Lower leg skin (tissue), 2 donors: Measurements from ENCODE around the gene PCGF3.

DNA sequence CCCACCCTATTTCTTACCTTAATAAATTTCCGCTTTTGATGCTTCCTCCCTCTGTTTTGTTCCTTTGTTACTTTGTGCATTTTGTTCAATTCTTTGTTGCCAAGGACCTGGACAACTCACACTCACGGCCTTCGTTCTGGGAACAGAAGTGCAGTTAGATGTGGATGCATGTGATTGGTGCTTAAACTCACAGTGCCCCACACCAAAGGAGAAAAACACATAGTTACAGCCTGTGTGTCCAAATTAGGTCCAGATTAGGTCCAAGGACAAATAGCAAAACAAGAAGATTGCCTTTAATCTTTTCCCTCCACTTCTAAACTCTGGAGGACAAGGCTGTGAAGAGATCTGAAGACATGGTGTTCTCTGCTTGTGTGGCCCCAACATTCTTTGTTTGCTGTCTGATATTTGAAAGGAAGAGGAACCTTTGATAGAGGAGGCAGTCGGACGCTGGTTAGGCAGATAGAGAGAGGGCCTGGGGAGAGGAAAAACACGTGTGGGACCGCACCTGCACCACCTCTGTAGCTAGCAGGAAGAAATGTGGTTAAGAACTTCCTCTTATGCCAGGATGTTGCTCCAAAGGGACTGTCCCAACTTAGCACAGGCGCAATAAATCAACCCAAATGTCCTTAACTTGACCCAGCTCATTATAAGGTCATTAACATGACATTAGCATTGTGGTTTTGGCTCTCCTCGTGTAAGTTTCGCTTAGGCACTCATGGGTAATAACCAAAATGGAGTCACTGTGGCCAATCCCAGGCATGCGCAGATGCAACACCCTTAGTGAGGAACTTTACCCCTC lies 1.6 kb upstream of the ZNF595 start:
- PRO-cap, result no peak
- RAMPAGE, long total RNA, 2 experiments, result no peak in any of the 2 experiments

DNA sequence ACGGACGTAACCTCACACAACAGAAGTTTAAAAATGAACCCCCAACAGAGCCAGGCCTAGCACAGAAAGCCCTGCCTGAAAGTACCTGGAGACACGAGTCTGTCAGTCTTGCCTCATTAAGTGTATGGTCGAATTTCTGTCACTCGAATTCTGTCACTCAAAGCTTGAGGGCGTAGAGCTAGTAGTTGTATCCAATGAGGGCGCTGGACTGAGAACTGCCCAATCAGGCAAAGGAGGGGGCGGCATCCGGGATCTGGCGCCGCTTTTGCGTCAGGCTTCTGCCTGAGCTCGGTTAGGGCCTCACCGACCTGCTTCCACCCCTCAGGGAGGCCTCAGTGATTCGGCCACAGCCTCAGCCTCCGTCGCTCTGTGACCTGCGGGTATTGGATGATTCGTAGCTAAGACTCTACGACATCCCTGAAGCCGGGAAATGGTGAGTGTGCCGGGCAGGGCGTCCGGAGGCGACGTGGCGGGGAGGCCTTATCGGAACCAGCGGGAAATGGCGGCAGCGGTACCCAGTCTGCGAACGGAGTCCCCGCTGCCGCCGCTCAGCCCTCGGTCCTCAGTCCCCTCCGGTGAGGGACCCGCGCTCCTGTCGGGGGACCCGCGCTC lies 88.2 kb downstream of the ZNF718 start:
- PRO-cap, result no peak
- RAMPAGE, long total RNA, 2 experiments, result no peak in any of the 2 experiments

DNA sequence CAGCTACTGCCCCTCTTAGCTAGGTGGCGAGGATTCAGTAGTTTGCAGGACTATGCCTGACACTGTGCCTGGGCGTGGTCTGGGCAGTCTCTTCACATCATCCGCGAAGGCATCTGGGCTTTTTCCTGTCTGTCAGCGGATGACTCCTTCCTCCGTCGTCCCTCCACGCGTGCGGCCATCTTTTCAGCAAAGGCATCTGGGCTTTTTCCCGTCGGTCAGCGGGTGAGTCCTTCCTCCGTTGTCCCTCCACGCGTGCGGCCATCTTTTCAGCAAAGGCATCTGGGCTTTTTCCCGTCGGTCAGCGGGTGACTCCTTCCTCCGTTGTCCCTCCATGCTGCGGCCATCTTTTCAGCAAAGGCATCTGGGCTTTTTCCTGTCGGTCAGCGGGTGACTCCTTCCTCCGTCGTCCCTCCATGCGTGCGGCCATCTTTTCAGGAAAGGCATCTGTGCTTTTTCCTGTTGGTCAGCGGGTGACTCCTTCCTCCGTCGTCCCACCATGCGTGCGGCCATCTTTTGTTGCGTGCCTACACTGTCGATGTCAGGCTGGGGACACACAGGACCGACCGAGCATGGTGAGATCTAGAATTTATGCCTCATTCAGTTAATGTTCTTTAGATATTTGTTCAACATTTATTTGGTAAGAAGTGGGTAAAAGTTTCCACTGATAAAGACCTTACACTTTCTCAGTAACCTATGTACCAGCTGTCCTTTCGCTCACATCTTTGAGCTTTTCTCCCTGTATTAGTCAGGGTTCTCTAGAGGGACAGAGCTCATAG lies 12.4 kb upstream of the TMEM271 start:
- PRO-cap, result no peak
- RAMPAGE, long total RNA, 2 experiments, result no peak in any of the 2 experiments

- PRO-cap, result bidirectional peak, plus-strand start at chr4:705784, minus-strand start at chr4:705555
- RAMPAGE, long total RNA, 2 experiments, result start-site peak on the plus strand in 2 of 2 experiments, at chr4:705768-705828 at its widest, 214 to 239 reads per replicate
Measured at GRCh38 chr4:705270-706514, at the start of gene PCGF3. Gene PCGF3 (plus strand): TSS chr4:705832.

DNA sequence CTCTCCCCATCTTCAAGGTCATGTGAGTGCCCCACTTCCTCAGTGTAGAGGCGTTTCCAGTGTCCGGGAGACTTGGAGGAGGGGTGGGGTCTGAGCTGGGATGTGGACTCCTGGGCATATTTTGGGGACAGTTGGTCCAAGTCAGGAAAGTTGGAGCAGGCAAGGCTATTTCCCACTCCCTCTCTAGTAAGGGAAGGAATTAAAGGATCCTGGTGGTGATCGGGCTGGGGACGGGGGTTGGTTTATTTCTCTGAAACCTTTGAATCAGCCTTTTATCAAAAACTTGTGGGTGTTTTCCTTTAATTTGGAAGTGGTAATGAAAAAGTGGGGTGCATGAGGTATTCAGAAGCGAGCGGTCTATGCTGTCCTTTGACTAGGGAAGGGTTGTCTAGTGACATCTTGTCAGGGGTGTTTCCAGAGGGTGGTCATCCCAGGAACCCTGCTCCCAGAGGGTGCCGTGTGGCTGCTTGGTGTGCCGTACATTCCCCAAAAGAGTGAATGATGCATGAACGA lies 3.1 kb downstream of the PCGF3 start:
- PRO-cap, result no peak
- RAMPAGE, long total RNA, 2 experiments, result no peak in any of the 2 experiments

DNA sequence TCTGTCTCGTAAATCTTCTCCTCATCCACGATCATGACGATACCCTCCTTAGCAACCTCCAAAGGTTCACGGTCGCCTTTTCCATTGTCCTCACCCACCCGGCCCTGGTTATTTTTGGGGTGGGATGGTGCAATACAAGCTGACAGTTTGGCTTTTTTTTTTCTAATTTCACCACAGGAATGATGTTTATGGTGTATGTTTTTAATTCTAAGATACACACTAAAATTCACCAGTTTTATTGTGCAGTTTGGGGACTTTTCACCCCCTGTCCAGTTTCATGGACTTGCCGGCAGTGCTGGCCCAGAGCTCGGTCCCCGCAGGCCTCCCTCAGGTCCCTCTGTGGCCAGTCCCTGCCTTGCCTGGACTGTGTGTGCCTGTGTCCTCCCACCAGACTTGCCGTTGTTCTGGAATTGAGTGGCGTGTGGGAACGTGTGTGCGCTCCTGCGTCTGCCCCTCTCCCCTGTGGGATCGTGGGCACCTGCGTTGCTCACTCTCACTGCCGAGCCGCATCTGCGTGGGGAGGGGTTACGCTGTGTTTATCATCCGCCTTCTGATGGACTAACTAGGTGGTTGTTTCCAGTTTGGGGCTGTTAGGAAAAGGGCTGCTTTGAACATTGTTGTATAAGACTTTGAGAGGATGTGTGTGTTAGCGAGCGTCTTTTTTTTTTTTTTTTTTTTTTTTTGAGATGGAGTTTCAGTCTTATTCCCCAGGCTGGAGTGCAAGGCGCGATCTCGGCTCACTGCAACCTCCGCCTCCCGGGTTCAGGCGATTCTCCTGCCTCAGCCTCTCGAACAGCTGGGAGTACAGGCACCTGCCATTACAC lies 21.2 kb downstream of the PCGF3 start:
- PRO-cap, result no peak
- RAMPAGE, long total RNA, 2 experiments, result no peak in any of the 2 experiments

- PRO-cap, result no peak
- RAMPAGE, long total RNA, 2 experiments, result no peak in any of the 2 experiments
Measured at GRCh38 chr4:749841-750701, 44.4 kb downstream of the PCGF3 start.

- PRO-cap, result no peak
- RAMPAGE, long total RNA, 2 experiments, result no peak in any of the 2 experiments
Measured at GRCh38 chr4:764311-765260, 59.0 kb downstream of the PCGF3 start.

DNA sequence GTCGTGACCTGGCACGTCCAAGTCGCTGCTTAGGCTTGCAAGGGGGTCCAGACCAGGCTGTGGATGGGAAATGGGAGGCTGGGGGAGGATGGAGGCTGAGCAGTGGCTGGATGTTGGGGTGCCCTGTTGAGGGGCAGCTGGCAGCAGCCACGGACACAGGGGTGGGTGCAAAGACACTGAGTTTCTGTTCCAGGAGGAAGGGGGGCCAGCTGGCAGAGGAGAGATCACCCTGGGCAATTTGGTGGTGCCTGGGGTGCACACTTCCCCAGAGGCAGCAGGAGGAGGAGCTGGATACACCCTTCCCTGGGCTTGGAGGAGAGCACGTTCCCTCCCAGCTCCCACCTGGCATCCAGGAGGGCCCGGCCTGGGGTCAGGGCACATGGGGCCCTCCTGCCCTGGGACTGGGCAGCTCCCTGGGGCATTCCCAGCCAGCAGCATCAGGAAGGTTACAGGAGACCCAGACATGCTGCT lies 42.8 kb downstream of the CPLX1 start:
- PRO-cap, result no peak
- RAMPAGE, long total RNA, 2 experiments, result no peak in any of the 2 experiments

DNA sequence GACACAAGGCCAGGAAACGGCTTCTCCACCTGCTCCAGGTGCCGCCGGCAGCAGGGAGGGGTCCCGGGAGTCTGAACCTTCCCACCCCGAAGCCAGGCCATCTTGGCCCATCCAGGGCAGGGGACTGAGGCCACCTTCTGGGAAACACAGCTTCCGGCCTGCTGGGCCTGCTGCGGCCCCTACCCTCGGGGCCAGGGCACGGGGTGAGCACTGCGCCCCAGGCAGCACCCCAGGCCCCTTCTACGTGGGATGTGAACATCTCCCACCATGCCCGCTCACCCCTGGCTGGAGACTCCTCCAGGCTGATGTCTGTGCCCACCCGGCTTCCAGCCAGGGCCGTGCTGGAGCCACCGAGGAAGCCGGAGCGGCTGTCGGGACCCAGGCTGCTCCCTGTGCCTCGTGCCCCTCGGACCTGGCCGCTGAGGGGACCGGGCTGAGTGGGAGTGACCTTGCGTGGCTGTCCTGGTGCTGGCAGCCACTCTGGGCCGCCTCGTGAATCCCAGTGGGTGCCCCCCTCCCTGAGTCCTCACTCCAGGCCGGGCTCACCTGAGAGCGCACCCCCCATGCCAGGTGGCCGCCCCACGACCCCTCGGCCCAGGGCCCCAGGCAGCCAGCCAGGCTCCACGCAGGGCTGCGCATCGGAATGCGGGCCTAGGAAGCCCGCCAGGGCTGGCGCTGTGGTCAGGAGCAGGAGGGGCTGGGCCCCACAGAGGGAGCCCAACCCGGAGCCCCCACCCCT lies 34.2 kb downstream of the CPLX1 start:
- PRO-cap, result no peak
- RAMPAGE, long total RNA, 2 experiments, result no peak in any of the 2 experiments

GRCh38 chr4:907947-908386 lies 24.1 kb downstream of the GAK start:
- PRO-cap, result no peak
- RAMPAGE, long total RNA, 2 experiments, result no peak in any of the 2 experiments

DNA sequence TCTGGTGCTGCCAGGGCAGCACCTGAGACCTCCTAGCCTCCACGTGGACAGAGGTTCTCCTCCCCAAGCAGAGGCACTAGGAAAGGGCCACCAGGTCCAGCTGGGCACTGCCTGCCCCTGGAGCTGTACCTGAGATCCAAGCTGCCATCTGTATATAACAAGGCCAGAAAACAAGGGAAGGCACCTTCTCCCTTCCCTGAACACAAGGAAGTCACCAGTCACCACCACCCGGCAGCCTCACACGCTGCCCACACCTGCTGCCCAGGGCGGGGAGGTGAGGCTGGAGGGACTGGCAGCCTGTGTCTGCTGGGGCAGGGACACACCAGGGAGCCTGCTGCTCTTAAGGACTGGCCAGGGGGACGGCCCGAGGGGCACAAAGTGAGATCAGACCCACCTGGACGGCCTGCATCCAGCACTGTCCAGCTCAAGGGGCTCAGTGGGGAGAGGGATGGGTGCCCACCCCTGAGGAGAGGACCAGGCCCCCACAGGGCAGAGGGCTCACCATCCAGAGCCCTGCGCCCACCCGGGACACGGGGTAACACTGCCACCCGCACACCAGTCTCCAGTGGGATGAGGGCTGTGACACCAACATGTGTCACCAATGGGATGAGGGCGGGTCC lies 13.4 kb downstream of the DGKQ start:
- PRO-cap, result no peak
- RAMPAGE, long total RNA, 2 experiments, result no peak in any of the 2 experiments

DNA sequence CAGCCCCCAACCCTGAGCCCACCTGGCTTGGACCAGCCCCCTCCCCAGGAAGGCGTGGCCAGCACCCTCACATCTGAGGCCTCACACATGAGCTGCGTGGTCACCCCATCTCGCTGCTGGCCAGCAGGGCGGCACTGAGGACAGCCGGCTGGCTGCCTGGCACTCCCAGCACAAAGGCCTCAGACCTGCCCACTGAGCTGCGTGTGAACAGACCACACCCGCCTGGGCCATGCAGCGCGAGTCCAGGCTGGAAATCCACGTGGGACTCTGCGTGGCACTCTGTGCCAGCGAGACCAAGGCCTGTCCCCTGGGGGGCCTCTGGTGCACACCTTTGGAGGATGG lies 10.0 kb downstream of the DGKQ start:
- PRO-cap, result no peak
- RAMPAGE, long total RNA, 2 experiments, result no peak in any of the 2 experiments

DNA sequence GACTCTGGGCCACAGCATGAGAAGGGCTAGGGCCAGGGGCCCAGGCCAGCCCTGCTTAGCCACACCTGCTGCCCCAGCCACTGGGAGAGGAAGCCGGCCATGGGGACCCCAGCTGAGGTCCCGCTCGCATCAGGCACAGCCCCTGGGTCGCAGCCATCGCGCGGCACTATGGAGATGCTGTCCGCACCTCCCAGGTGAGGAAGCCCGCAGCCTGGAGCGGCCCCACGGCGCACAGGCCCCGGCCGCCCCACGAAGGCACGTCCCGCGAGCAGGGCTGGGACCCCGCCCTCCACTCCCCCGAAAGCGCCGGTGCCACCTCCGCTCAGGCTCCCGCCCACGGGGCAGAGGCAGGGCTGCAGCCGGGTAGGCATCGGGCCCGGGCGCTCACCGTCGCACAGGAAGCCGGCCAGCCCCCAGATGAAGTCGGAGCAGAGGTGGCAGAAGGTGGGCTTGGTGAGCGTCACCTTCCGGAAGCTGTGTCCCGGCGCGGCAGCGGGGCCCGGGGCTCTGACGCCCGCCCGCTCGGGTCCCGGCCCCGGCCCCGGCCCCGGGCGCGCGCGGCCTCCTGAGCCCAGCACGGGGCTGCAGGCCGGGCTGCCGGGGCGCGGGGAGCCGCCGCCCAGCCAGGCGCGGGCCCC lies 426 bp downstream of the DGKQ start:
- PRO-cap, result no peak
- RAMPAGE, long total RNA, 2 experiments, result no peak in any of the 2 experiments

DNA sequence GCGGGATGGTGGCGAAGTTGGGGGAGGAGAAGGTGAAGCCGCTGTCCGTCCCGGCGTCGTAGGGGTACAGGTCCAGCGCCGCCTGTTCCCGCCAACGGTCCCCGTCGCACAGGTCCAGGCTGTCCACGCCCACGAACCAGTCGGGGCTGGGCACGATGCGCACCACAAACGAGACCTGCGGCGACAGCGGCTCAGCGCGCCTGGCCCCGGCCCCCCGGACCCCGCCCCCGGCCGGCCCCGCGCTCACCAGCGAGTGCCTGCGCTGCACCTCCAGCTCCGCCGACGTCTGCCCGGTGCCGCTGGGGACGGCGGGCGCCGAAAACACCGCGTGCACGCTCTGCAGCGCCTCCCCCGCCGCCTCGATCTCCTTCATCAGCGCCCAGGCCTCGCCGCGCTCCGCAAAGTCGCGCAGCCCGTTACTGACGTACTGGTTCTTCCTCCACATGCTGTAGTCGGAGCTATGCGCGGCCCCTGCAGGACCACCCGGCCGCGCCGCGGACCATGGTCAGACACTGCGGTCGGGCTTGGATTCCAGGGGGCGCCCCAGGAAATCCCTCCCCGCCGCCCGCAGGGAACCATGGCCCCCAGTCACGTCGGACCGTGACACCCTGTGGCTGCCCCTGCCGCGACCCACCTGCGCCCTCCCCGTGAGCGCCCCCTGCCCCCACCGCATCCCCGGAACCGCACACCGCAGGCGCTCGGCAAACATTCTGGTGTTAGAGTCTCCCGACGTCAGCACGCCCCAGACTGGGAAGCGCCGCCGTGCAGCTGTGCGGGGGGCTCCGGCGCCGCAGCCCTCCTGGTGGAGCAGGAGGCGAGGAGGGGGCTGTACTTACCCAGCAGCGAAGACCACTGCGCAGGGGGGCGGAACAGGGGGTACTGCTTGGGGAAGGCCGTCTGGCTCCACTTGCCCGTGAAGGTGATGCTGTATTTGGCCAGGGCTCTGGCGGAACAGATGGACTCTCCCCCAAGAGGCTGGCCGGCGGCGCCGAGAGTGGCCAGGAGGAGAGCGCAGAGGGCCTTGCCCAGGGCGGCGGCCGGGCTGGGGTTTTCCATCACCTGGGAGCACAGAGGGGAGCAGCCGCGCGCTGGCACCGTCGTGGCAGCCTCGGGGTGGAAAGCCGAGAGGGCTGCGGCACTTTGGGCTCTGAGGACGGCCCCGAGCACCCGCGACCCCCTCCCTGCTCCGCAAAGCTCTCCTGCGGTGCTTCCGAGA lies 959 bp downstream of the SPON2 start:
- PRO-cap, result no peak
- RAMPAGE, long total RNA, 2 experiments, result no peak in any of the 2 experiments

DNA sequence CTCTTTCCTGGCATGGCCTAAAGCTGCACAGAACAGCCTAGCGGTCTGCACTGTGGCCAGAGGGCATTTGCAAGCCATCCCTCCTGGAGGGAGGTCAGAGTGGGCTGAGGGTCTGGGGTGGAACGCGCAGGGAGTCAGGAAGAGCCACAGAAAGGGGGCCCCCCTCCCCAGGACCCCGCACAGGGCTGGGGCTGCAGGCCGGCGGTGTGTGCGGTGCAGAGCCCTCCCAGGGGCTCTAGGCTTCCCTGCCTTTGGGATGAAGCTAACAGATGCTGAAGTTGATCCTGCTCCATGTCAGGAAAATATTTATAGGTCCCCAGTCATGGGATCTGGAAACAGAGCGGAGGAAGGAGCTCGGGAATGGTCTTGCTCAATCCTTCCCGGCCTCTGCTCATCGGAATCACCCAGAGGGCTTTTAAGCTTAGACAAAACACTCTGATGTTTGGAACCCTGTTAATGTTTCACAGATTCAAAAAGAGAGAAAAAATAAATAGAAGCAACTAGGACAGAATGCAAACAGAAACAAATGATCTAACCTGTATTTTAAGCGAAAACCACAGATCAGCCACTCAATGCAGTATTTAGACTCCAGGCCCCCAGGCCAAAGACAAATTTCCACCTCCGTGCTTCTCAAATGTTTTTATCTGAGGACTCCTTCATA lies 987 bp upstream of the SPON2 start:
- PRO-cap, result unidirectional peak, minus-strand start at position 389 of the sequence
- RAMPAGE, long total RNA, 2 experiments, result no peak in any of the 2 experiments

DNA sequence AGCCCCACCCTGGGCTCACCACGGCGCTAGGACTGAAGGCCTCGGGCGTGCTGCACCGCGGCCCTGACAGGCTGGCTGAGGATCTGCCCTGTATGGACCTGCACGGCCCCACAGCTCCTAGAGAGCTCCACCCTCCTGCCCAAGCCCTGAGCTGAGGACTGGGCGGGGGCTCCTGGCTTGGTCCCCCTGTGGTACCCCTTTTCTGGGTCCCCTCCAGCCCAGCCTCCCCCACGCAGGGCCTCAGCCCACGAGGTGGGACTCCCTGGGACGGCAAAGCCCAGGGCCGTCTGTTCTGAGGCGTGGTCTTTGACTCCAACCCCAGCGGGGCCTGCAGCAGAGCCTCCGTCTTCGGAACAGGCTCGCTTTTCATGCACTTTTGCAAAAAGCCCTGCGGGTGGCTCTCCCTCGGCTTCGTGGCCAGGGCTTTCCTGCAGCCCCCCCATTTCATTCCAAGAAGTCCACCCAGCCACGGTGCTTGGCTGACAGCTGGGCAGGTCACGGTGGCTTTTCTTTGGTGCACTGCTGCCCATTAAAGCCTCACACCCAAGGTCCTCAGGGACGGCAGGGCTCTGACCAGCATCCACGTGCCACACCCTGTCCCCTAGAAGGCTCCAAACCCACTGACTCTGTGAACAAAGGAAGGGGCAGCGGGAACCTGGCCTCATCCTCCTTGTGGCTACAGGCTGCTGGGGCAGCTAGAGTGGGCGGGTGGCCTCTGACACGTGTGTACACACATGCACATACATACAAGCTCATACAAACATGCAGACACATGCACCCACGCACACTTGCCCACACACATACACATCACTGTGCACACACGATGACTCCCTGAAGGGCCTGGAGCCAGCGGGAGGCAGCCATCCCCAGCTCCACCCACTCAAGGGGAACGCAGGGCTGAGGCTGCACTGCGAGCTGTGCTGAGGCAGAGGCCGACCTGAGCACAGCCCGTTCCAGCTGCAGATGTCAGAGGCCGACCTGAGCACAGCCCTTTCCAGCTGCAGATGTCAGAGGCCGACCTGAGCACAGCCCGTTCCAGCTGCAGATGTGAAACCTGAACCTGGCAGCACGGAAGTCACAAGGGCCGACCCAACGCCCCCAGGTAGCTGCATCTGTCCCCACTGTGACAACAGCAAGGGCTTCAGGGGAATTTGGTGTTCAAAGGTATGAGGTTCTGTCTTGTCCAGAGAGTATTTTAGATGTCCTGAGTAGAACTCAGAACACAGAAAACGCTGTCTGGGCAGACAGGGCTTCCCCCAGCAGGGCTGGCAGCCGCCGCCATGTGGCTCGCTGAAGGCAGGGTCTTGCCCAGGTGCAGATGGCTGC lies 33.9 kb downstream of the CTBP1 start:
- PRO-cap, result no peak
- RAMPAGE, long total RNA, 2 experiments, result no peak in any of the 2 experiments

DNA sequence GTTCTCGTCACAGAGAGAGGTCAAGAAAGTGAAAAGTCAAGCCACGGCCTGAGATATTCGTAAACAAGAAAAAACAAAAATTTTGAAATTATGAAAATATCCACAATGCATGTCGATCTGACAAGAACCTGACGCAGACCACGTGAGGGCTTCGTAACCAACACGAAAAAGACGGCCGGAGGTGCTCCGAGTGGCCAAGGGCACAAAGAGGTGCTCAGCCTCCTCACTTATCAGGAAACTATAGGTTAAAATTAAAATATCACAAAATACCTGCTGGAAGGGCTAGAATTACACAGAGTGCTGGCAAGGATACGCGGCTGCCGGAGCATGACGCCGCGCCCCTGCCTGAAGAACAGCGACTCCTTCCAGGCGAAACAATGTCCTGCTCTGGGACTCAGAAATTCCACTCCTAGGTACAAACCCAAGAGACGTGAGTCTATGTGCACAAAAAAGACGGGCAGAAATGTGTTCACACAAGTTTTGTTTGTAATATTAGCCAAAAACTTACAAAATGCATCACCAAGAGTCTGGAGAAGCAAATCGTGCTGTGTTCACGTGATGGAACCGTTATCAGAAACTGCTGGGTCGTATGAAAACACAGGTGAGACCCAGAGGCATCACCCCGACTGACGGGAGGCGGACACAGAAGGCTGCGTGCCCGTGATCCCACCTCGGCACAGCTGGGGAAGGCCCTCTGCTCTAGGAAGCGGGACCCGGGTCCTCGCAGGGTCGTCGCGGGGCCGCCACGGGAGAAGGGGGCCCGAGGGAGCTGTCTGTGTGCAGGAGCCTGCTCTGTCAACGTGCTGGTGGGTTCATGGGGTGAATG lies 27.7 kb downstream of the CTBP1 start:
- PRO-cap, result no peak
- RAMPAGE, long total RNA, 2 experiments, result no peak in any of the 2 experiments

GRCh38 chr4:1337205-1338051 lies 9.6 kb upstream of the UVSSA start:
- PRO-cap, result no peak
- RAMPAGE, long total RNA, 2 experiments, result no peak in any of the 2 experiments

- PRO-cap, result no peak
- RAMPAGE, long total RNA, 2 experiments, result no peak in any of the 2 experiments
Measured at GRCh38 chr4:1581221-1581659, 102.9 kb downstream of the FAM53A start.